HEK293 (cell line): ENCODE results near the gene RNF182.

DNA sequence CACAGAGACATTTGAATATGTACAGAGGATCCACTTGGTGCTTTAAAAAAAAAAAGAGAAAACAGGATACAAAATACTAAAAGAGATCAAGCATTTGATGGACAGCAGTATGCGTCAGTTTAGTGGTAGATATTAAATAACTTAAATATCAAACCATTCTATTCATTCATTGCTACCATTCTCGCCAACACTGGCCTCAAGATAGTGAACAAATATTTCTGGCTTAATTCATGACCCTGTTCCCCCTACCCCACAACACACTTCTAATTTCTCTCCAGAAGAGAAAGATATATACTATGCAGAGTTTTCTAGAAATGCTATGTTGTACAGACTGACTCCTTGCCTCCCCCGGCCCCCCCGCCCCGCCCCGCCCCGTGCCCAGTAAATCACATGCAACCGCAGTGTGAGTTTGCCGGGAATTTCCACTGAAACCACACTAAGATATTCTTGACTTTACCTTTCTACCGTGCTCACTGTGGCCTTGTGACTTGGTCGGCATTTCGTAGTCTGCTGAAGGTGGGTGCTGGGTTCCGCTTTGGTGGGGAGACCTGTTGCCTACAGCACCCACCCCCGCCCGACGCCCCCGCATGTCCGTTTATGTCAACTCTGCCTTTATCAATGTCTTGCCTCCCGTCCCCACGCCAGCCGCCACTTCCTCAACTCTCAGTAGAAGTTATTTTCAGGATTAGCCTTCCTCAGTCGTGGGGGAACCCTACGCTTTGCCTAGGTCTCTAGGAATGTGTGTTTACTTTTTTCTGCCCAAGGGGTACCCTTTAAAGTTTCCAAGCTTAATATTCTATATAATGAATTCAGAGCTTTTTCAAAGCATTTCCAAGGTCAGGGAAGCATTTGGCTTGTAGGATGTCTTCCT lies 54.6 kb downstream of the TBC1D7 start:
- PRO-cap: no peak
- RRBS, 2 experiments: 69 to 76% methylated on average over 7 of the region's 23 CpGs

GRCh38 chr6:13383447-13383900 lies 55.1 kb upstream of the TBC1D7 start:
- PRO-cap: no peak
- RRBS, 2 experiments: no CpG with 5 or more reads among the region's 2 CpGs

GRCh38 chr6:13405949-13406585 lies 77.7 kb upstream of the TBC1D7 start:
- PRO-cap: no peak
- RRBS, 2 experiments: no CpG with 5 or more reads among the region's 13 CpGs

GRCh38 chr6:13413952-13414703 lies 73.3 kb downstream of the GFOD1 start:
- PRO-cap: no peak
- RRBS, 2 experiments: no CpG with 5 or more reads among the region's 7 CpGs

DNA sequence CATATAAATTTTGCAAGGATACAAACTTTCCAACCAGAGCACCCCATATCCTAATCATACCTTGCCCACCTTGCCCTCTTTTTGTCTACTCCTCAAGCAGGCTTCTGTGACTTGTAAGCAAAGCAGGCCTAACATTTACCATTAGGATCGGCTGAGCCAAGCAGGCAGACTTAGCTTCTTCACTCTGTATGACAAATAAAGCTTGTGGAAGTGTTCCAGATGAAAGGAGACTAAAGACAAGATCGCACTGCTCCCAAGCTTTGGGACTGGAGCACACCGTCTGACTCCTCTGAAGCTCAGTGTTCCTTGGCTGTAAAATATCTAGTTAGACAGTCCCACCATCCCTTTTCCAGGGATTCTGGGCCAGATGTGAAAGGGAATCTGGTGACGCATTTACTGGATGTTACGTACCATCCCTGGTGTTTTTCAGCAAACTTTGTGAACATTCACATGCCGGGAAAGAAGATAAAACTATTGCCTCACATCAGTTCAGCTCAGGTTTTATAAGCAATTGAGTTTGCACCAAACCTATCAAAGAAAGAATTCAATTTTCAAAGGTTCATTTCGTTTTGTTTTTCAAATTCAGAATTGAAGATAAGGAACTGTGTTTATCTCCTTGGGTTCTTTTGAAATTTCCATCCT lies 34.7 kb downstream of the GFOD1 start:
- PRO-cap: no peak
- RRBS, 2 experiments: no CpG with 5 or more reads among the region's 7 CpGs

- PRO-cap: no peak
- RRBS, 2 experiments: no CpG with 5 or more reads among the region's 6 CpGs
Observed at GRCh38 chr6:13466292-13467062, 20.9 kb downstream of the GFOD1 start.

DNA sequence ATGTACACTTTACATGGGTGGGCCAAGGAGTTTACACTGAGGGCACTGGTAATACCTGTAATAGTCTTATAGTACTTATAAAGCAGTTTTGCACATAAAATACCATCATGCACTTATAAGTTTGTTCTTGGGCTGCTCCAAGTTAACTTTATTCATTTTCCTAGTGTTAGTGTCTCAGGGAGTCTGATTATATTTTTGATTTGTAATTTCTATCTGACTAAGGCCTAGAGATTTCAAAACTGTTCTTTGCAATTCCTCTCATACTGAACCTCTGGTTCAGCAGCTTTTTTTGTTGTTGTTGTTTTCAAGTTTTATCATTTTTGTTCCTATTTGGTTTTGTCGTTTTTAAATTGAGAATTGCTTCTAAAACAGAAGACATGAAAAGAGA lies 1.4 kb upstream of the NOL7 start:
- PRO-cap: no peak
- RRBS, 2 experiments: no CpG with 5 or more reads among the region's 1 CpG

GRCh38 chr6:13615037-13615230 lies 201 bp upstream of the NOL7 start:
- PRO-cap: bidirectional peak, plus-strand start at chr6:13615335, minus-strand start at chr6:13615168
- RRBS, 2 experiments: 0 to 2% methylated on average over 5 of the region's 15 CpGs

GRCh38 chr6:13642428-13642867 lies 27.3 kb downstream of the NOL7 start:
- PRO-cap: no peak
- RRBS, 2 experiments: no CpG with 5 or more reads among the region's 4 CpGs

DNA sequence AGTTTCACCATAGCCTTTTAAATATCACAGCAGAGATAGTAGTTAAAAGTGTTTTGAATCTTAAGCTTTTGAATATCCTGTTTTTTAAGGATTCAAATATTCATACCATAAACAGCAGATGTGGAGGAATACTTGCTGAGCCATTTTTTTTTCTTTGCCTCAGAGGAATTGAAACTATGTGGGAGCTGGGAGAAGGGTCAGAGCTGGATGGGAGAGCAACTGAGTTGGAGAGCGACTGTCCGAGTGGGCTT lies 34.1 kb upstream of the MCUR1 start:
- PRO-cap: no peak
- RRBS, 2 experiments: no CpG with 5 or more reads among the region's 2 CpGs

- PRO-cap: no peak
- RRBS, 2 experiments: no CpG with 5 or more reads among the region's 25 CpGs
Observed at GRCh38 chr6:13860332-13860675, 45.9 kb upstream of the MCUR1 start.

- PRO-cap: unidirectional peak, plus-strand start at chr6:13924654; bidirectional peak, plus-strand start at chr6:13925041, minus-strand start at chr6:13924893
- RRBS, 2 experiments: 1% methylated on average over 14 of the region's 88 CpGs
Observed at GRCh38 chr6:13924295-13925441, at the start of gene RNF182. Gene RNF182, plus strand, starts transcription at chr6:13924952.

DNA sequence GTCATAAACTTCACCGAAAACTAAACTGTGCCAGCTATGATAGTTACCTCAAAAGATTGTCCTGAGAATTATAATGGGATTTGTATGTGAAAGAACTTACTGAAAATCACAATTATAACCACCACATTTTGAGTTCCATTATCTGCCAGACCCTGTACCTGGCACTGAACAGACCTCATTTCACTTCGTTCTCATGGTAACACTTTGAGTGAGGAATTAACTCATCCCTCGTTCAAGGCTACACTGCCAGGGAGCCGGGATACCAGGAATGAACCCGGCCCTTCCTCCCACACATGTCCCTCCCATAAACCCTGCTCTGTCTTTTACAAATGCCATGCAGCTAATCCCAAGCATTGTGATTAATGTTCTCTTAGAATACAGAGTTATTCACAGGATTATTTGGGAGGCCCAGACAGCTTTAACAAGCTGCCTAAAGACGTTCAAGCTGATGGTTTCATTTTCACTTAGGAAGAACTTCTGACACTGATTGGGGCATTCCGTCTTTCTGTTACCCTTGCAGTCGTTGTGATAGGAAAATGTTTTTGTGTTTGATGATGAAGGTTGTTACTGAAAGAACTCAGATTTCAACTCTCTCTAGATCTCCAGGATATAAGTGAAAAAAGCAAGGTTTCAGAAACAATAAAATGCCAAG lies 42.5 kb upstream of the CD83 start:
- PRO-cap: no peak
- RRBS, 2 experiments: no CpG with 5 or more reads among the region's 8 CpGs

GRCh38 chr6:14139474-14140261 lies 22.1 kb downstream of the CD83 start:
- PRO-cap: no peak
- RRBS, 2 experiments: no CpG with 5 or more reads among the region's 11 CpGs

DNA sequence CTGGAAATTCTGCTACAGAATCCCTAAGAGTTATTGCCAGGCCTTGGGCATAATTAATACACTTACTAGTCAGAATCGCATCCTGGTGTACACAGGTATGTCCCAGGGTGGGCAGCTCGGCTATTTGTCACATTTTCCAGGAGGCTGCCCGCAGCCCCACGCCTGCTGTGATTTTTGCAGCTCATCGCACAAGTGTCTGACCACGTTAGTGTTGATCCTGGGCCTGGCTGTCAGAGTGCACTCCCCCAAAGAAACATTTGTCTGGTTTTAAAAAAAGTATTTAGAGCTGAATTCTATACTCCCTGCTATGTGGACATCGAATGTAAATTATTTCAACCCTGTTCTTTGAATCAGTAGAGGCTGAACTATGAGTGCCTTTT lies 105.4 kb downstream of the CD83 start:
- PRO-cap: no peak
- RRBS, 2 experiments: no CpG with 5 or more reads among the region's 7 CpGs

DNA sequence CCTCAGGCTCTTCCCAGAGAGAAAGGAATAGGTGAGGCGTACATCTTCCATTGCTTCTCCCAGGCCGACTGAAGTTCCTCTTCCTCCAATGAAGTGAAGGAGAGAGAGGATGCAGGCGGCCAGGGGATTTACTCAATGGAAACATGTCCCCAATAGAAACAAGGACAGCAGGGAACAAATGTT lies 510.5 kb upstream of the JARID2 start:
- PRO-cap: no peak
- RRBS, 2 experiments: no CpG with 5 or more reads among the region's 3 CpGs

DNA sequence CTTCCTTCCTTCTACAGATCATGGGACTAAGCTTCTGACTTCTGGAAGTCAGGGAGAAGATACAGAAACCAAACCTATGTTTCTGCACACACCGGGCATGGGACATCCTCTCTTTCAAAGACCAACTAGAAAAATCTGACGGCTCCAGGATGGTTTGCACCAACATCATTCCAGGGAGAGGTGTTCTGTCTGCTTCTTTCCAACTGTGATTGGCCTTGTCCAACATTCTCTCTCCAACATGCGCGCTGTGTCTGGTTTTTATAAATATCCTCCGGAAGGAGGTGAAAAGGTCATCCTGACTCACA lies 475.5 kb upstream of the JARID2 start:
- PRO-cap: no peak
- RRBS, 2 experiments: no CpG with 5 or more reads among the region's 5 CpGs

GRCh38 chr6:14826356-14826686 lies 419.5 kb upstream of the JARID2 start:
- PRO-cap: no peak
- RRBS, 2 experiments: no CpG with 5 or more reads among the region's 3 CpGs

DNA sequence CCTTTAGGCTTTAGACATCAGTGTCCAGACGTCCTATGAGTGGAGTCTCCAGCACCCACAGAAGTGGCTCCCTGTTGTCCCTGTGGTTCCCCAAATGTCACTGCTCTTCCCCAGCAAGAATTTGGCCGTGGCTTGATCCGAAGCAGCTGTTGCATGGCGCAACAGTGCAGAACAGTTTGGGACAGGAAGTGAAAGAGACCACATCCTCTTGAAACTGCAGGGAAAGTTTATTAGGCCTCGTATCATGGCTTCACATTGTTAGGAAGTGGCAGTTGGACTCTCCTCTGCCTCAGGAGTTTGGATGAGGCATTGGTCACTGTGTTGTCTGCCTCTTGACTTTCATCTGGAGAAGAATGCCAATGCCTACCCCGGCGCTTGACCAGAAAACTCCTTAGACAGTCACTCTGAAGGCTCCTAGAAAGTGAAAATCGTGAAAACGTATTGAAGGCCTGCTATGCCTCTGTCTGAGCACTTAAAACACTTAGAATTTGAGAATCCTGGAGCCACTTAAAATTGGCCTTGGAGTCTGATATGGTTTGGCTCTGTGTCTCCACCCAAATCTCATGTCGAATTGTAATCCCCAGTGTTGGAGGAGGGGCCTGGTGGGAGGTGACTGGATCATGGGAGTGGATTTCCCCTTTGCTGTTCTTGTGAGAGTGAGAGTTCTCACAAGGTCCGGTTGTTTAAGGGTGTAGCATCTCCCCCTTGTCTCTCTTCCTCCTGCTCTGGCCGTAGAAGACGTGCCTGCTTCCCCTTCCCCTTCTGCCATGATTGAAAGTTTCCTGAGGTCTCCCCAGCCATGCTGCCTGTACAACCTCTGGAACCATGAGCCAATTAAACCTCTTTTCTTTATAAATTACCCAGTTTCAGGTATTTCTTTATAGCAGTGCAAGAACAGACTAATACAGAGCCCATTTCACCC lies 334.9 kb upstream of the JARID2 start:
- PRO-cap: no peak
- RRBS, 2 experiments: no CpG with 5 or more reads among the region's 13 CpGs

GRCh38 chr6:14921864-14922626 lies 323.8 kb upstream of the JARID2 start:
- PRO-cap: no peak
- RRBS, 2 experiments: 67 to 87% methylated on average over 3 of the region's 14 CpGs